Mesenchymal stem cell of the bone marrow (primary cell): ENCODE data around the gene TNFRSF9.

DNA sequence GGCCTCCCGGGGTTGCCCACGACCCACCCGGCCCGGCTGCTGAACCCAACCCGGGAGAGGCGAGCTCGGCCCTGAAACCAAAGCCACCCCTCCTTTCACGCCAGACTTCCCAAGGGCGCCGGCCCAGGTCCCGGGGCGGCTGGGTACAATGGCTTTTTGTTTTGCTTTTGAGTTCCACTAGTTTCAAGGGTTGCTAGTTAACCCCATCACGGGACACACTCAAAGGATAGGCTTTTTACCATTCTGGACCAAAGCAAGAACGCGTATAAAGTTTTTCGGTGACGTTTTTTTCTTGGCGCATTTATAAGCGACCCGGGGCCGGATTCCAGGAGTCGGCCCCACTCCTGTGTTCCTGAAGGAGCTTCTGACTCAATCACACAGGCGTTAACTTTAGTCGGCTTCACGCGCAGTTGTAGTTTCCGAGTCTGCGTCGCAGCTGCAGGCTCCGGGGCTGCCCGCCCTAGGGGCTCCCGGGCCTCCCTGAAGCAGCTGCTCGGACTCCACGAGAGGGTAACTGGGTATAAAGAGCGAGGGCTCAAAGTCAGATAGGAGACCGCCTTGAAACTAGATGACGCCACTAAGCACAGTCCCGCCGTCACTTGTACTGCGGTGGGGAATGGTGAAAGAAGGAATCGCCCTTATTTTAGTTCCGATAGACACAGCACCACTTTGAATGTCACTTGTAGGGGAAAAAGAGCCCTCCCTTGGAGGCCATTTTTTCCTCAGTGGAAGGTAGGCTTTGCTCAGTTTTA, 683 bp upstream of the KLHL21 start:
- CAGE, long polyA plus RNA, result no peak

DNA sequence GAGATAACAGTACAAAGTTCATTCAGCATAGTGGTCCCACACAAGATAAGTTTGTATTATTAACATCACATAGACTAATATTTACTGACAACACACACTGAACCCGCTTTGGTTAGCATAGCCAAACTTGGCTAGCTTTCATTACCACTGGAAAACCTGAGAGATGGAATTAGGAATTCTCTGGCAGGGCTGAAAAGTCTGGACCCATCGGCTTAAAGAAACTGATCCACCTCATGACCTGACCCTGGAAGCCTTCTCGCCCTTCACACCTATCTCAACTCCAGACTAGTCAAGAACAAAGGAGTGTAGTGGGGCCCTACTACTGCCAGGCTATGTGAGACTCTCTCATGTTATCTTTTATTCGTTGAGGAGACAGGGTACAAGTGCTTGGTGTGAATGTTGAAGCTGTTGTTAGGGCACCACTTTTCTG, 943 bp downstream of the DNAJC11 start:
- CAGE, long polyA plus RNA, result no peak

DNA sequence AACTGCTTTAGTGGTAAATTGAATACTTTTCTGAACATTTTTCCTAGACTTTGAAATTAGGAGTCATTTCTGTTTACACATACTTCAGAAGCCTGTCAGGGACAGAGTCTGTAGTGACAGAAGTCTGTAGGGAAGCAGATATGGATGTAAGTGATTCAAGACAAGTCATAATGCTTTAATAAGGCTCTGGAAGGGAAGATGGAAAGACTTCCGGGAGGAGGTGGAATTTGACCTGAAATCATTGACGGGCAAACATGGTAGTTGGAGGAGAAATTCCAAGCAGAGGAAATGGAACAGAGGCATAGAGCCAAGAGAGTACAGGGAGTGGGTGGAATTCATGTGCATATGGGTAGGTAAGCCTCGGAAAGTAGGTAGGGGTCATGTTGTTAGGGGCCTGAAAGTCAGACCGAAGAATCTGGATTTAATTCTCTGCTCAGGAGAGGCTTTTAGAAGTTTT, 22.5 kb downstream of the CAMTA1 start:
- CAGE, long polyA plus RNA, result no peak

DNA sequence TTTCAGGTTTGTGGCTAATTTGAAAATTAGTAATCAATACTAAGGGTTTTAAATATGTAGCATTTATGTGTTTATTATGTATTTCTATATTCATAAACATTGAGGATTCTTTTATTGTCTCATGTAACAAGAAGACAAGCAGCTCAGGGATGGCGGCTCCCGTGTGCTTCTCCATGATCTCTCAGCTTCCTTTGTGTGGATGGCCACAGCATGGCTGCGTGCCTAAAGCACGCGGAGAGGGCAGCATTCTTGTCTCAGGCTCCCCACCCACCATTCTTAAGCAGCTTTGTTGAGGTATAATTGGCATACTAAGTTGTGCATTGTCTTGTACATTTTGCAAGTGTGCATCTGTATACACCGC, 81.5 kb downstream of the CAMTA1 start:
- CAGE, long polyA plus RNA, result no peak

GRCh38 chr1:7117507-7118184, 332.4 kb downstream of the CAMTA1 start:
- CAGE, long polyA plus RNA, result no peak

GRCh38 chr1:7367095-7367649, 403.9 kb upstream of the VAMP3 start:
- CAGE, long polyA plus RNA, result no peak

- CAGE, long polyA plus RNA, result no peak
These were observed 329.6 kb upstream of the VAMP3 start for GRCh38 chr1:7441393-7442030.

DNA sequence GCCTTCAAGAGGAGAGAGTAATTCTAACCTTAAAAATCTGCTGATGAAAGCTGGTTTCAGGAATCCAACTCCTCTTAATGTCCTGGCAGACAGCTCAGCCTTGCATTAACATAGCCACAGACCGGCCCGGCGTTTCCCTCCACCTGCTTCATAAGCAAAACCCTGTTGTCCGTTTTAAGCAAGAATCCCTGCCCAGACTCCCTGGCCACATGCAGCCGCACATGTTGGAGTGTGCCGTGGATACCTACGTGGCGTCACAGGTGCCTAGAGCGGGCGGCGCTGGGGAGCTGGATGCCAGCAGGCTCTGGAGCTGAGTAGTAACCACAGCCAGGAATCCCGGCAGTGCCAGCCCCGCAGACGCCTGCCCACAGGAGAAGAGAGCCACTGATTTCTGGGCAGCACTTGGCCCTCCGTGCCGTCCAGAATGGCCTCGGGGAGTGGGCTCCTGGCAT, 315.7 kb upstream of the VAMP3 start:
- CAGE, long polyA plus RNA, result no peak

GRCh38 chr1:7470870-7471584, 300.1 kb upstream of the VAMP3 start:
- CAGE, long polyA plus RNA, result no peak

DNA sequence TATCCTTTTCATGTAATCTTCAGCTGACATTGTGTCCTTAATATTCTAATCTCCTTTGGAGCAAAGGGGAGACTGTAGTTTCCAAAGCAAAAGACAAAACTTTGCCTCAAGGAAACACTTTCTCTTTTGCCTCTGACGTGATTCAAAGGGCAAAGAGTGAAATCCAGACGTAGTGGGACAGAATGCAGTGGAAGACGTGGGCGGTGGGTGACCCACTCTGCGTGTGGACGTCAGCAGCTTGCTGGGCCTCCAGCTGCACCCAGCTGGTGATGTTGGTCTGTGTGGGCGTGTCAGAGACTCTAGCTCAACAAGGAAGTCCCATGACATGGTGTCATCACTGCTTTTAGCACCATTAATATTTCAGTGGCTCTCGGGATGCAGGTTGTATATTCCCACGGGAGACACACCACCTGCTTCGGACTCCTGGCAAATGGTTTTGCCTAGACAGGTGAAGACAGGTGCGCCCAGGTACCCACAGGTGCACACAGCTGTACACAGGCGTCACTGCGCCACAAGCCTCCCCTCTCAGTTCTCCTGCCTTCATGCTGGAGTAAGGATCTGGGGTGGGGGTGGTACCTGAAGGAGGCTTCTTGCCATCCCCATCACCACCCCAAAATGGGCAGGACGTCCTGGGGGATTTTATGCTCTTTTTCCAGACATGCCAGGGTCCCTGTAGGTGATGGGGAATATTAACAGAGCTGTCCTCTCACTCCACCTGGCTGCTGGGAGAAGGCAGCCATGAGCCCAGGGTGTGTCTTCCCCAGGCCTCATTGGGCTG, 292.1 kb upstream of the VAMP3 start:
- CAGE, long polyA plus RNA, result no peak

GRCh38 chr1:7549157-7549748, 221.8 kb upstream of the VAMP3 start:
- CAGE, long polyA plus RNA, result no peak

GRCh38 chr1:7645092-7645569, 126.0 kb upstream of the VAMP3 start:
- CAGE, long polyA plus RNA, result no peak

- CAGE, long polyA plus RNA, result no peak
These were observed 66.5 kb upstream of the VAMP3 start for GRCh38 chr1:7704434-7705193.

GRCh38 chr1:7769317-7769753, 1.8 kb upstream of the VAMP3 start:
- CAGE, long polyA plus RNA, result no peak

DNA sequence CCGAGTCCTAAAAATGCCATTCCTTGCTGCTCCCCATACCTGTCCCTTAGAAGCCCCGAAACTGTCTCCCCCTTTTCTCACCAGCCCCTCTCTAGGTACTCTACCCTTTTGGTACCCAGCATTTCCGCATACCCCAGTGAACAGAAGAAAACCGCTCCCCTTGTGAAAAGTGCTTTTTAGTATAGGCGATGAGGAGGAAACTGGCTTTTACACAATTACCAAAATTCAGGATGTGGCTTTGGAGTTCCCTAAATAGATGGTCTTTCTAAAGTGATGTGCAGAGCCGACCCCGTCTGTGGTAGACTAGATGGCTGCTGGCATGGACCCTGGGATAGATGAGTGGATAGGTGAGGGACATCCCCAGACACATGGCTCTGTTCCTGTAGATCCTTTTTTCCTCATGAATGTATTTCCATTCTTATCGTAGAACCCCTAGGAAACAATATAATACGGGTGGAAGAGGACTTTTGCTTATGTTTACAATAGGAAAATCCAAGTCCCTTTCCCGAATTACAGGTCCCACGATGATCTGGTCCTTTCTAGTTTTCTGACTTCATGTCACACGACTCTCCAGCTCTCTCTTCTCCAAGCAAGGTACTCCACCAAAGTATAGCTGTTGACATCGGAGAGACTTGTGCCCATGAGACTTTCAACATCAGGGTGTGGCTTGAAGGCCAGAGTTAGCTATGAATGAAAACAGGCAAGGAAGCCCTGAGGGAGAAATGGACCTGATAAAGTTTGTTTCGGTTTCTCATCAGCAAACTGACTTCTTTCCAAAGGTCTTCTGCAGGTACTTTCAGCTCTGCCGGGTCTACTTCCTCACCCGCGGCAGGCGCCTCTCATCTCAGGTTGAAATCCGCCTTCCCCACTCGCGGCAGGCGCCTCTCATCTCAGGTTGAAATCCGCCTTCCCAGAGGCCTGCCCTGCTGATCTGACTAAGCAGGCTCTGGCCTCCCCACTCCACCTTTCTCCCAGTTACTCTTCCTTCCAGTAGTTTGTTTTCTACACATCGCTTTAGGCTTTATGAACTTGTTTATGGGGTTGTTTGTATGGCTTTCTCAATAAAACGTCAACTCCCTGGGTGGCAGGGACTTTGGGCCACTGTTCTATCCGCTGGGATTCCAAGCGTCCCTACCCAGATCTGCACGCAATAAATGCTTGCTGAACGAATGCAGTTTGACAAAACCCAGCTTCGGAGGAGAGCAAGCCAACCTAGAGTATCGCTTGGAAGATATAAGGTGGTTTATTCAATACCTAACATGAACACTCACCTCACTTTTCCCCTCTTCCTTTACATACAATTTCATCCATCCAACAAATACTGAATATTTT, 2.1 kb upstream of the PER3 start:
- CAGE, long polyA plus RNA, result no peak

DNA sequence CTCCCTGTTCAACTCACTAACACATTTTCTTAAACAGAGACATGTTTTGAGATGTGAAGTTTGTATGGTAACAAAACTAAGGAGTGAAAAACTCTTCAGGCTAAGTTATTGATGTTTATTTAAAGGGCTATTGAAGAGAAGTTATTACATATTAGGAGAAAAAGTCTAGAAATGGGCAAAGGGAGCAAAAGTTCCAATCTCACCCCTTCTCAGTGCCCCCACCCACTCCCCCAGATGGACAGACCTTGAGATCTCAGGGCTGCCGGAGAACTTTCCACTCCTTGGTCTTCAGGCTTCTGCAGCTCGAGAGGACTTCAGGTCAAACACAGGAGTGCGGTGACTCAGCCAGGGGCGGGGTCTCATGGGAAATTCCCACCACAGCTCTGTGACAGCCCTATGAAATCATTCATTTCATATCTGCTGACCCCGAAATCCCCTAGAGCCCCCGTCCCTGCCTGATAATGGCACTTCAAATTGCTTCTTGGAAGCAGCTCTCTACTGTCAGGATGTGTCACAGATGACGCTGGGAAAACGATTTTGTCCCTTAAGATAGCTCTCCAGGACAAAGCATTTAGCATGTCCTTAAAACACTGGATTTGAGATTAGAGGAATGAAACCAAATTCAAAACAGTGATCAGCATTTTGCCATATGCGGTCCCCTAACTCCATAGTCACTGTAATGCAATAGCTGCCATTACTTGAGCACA, at the start of gene TNFRSF9:
Gene TNFRSF9 (minus strand): TSS at position 300 of the 707 bp plus-strand sequence.
- CAGE, long polyA plus RNA, result no peak

- CAGE, long polyA plus RNA, result no peak
These were observed 7.4 kb upstream of the PARK7 start for GRCh38 chr1:7953750-7954851.

DNA sequence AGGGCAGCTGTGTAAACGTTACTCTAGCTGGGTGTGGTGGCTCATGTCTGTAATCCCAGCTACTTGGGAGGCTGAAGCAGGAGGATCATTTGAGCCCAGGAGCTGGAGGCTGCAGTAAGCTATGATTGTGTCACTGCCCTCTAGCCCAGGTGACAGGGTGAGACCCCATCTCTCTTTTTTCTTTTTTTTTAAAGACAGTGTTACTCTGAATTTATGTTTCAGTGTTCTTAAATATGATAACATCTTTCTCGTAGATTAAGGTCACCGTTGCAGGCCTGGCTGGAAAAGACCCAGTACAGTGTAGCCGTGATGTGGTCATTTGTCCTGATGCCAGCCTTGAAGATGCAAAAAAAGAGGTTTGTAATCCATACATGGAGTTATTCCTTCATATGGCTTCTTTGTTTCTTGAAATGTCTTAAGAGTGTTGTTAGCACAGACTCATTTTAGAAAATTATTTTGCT, 3.6 kb downstream of the PARK7 start:
- CAGE, long polyA plus RNA, result no peak

DNA sequence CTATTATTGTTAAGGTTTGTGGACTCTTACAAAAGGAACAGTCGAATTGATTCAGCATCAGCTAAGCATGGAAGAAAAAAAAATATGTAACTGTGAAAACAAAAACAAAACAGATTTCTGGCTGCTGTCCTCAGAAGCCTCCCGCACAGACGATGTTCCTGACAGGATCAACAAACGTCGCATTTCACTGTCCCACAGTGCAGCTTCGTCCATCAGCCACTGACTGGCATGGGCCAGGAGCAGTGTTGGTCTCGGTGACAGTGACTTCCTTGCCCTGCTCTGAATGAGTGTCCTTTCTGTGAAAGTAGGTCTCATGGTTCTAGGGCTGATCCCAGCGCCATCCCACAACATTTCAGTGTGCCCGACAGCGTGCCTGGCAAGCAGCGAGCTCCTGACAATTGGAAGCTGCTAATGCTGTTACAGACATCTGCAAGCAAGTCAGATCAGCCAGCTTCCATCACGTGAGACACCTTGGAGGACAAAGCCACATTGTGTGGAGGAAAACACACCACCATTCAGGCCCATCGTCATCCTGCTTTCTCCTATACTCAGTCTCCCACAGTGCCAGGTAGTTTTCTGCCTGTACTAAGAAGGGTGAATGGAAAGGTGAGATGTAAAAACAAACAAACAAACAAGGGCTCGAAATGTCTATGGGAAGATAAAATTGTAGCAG, 22.0 kb downstream of the ERRFI1 start:
- CAGE, long polyA plus RNA, result no peak

GRCh38 chr1:8013426-8014416, 12.4 kb downstream of the ERRFI1 start:
- CAGE, long polyA plus RNA, result no peak